ENCODE data around the genes PTPRT and GDAP1L1.

DNA sequence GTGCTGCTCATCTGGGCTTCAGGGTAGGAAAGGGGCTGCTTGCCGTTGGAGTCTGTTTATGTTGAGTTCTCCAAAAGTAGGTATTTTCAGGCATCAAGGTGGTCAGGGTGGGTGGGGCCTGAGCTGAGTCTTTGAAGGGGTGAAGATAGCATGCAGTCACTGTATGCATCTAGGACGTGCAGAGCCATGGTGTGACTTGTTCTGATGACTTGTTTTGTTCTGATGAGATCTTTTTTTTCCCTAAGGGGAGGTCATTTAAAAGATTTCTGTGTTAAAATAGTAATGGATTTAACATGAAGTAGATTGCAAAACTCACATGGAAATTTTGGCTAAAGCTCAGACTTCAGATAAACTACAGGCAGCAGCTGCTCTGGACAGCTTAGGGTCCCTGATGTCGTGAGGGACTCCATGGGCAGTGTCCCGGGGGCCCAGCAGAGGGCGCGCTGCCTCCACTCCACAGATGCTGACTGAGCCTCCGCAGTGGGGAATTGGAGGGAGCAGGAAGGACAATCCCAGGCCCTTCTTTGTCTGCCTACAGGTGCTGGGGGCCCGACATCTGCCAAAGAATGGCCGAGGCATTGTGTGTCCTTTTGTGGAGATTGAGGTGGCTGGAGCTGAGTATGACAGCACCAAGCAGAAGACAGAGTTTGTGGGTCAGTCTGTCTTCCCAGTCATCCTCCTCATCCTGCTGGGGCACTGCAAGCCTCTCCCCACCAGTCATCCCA is 35.7 kb downstream of the PLCG1 start:
- PRO-cap = no peak

DNA sequence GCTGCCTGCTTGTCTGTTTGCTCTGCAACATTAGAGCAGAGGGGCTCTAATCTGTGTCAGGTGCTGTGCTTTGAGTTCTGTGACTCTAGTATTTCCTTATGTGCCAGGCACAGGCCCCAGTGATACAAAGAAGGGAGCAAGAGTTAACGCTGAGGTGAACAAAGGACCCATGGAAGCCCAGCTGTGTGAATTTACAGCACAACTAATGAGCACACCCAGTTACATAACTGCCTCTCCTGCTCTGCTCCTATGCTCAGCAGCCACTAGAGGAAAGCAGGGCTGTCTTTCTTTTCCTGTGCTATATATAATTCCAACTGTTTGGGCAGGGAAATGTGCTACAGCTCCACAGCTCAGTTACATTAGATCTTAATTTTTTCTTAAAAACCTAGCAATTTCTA is 72.2 kb downstream of the ZHX3 start:
- PRO-cap = unidirectional peak, plus-strand start at position 119 of the sequence

- PRO-cap = no peak
These were observed 84.2 kb upstream of the EMILIN3 start for GRCh38 chr20:41450883-41451151.

DNA sequence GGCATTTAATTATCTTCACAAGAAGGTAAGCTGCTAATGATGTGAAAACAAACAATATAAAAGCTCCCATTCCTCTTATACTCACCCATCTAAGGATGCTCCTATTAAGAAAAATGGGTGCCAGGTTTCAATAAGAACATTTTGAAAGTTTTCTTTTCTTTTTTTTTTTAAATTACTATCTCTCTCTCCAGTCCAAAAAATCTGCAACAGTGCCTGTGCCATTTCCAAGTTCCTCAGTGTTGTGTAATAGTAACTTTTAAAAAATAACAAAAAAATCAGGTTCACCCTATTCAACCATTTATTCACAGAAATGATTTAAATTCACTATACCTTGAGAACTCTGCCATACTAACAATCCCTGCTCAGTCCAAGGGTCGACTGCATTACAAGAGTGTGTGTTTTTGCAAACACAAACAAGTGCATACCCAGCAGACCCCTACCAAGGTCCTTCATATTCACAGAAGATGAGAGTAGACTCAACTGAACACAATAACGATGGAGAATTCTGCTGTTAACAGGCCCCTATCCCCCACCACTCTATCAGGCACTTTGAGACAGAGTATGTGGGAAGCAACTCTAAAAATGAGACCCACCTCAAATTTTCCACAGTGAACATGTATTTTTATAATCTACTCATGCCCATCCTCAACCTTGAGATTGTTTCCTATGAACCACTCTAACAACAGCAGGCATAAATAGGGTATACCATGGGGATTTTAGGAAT is 60.8 kb downstream of the CHD6 start:
- PRO-cap = no peak

GRCh38 chr20:41559519-41560174 is 58.5 kb downstream of the CHD6 start:
- PRO-cap = no peak

DNA sequence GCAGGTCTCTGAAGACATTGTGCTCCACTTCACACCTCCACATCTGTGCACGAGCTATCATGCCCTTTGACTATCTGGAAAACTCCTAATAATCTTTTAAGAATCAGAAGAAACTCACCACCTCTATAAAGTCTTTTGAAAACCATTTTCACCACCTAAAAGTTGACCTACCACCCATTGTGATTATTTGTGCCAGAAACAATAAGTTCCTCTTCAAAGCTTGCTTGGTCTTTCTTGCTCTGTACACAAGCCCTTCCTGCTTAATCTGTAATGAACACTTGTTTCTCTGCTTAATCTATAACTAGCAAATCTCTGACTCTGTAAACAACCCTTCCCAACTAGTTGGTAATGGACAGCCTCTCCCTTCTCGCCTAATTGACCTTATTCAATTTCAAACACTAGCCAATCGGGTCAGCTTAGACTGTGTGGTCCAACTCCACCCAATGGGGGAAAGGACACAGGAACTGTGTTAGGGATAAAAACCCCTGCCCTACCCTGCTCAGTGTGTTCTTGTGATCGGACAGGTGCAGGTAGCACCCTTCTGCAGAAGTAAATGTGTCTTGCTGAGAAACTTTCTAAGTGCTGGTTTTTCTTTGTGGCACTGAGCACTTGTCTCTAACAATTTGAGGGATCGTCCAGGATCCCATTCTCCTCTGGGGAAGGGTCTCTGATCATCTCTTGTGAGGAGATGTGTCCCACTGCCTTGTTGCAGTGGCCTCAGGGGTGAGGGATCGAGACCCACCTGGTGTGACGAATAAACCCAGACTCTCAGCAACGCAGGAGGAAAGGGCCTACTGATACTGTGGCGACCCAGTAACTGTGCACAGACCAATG is 23.6 kb downstream of the CHD6 start:
- PRO-cap = no peak

- PRO-cap = no peak
These were observed 97.3 kb upstream of the CHD6 start for GRCh38 chr20:41715431-41716013.

DNA sequence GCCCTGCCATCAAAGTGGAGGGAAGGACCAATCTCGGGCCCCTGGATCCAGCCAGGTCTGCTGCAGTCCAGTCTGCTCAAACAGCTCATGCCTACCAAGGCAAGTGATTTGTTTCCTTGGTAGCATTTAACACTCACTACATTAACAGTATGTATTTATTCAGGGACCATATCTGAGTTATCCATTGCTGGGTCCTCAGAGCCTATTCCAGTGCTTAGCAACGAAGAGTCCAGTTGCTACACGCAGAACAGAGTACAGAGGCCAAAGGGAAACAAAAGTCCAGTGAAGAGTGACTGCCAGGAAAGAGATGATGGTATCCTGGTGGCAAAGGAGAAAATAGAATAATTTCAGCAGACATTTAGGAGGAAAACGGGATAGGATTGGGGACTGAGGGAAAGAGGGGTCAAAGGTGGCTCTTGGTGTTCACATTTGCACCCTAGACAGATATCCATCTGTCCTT is 352.2 kb downstream of the PTPRT start:
- PRO-cap = no peak

GRCh38 chr20:43062271-43062658 is 127.4 kb downstream of the PTPRT start:
- PRO-cap = no peak

DNA sequence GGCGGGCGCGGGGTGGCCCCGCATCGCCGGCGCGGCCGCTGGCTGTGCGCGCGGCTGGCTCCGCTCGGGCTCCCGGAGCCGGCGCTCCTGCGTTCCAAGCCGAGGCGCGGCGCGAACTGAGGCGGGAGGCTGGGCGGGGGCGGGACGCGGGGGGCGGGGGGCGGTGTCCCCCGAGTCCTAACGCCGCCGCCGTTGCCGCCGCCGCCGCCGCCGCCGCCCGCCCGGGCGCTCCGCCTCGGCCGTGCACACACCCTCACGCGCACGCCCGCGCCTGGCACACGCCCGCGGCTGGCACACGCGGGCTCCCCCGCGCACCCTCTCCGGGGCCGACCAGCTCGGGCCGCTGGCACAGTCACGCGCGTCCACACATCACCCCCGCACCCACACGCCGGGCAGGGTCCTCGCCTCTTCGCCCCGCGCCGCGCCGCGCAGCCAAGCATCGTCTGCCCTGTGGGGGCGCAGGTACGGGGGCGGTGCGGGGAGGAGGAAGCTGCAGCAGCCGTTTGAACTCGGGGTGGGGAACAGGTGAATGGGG is at the start of gene PTPRT:
Gene PTPRT (minus strand): TSS at position 118 of the 535 bp plus-strand sequence.
- PRO-cap = no peak

- PRO-cap = no peak
These were observed 1.9 kb downstream of the SRSF6 start for GRCh38 chr20:43459553-43459980.

GRCh38 chr20:43579711-43580710 is 10.7 kb upstream of the IFT52 start:
- PRO-cap = no peak

- PRO-cap = no peak
These were observed 6.0 kb upstream of the IFT52 start for GRCh38 chr20:43584345-43585458.

DNA sequence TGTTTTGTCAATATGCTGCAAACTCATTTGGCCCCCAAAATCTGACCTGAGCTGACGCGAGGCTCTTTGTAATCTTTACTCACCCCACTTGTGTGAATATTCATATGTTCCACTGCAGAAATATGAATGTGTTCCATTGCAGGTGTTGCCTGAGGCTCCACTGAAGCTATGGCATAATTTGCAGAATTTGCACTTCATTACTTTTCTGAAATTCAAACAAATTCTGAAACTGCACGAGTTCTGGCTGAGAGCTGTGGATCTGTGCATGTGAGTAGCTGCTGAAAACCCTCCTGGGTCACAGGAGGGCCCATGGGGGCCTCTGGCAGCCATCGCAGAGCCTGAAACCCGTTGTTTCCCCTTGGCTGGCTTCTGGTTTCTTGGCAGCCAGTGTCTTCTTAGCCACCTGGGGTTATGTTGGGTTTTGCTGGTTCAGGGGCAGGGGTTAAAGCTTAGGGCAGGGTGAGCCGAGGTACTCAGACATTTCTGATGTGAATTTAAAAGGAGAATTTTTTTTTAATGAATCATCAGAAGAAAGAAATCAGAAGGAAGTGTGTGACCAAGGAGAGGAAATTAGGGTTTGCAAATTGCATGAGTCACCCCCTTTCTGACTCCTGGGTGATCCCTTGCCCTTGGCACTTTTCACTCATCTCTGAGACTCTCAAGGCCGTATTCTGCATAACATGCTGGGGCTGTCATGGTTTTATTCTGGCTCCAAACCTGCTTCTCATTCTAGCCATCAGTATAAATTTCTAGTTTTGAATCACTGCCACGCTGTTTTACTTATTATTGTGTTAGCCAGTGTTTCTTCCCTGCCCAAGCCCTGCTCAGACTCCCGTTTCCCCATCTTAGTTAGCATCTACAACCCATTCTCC is 40.6 kb downstream of the TOX2 start:
- PRO-cap = no peak

DNA sequence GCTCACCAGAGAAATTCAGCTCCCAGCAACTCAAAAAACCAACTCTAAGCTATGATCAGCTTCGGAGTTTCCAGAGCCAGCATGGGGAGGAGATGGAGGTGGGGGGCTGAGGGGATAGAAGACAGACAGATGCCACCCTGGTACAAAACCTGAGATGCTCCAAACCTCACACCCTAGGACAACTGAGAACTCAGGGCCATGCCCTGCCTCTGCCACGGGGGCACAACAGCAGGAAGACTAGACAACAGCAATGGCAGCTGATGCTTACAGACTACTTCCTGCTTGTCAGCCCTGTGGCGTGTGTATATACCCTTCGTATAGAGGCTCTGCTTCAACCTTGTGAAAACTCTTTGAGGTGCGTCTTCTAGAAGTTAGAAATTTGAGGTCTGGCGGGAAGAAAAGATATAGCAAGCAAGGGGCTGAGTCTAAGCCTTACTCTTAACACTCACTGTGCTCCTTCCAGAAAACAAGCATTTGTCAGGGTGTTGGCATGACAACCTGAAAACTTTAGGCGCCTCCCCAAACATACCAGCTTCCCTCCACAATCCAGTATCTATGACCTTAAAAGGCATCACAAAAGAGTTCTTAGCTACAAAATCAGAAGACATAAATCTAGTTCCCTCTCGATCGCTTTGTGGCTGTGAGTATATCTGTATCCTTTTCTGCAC is 33.4 kb downstream of the JPH2 start:
- PRO-cap = no peak

DNA sequence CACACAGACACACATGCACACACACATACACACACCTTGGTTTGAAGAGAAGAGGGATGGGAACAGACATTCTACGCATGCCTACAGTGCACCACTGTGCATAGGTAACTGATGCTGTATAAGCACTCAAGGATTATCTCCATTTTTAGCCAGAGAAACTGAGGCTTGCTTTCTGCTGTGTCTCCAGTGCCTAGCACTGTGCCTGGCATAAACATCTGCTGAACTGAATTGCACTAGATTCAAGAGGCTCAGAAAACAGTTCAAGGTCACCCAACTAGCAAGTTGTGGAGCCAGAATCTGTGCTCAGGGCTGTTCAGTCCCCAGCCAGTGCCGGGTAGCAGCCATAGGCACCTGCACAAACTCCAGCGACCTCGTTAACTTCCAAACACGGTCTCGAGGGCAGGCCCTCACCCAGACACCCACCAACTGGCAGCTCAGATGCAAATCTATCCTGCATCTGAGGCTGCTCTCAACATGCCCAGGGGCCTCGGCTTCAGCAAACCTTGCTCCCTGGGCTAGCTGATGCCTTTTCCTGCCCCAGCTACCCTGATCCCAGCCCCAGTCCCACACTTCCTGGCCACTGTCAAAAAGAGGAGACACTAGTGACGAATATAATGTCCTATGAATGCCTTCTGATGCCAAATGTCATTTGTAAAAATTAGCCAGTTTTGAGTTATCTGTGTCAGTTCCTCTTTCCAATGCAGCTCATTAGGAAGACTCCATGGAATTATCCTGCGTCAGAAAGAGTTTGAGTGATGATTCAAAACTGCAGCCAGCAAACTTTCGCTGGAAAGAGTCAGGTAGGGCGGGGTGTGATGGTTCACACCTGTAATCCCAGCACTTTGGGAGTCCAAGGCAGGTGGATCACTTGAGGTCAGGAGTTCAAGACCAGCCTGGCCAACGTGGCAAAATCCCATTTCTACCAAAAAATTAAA is 3.7 kb downstream of the JPH2 start:
- PRO-cap = no peak

DNA sequence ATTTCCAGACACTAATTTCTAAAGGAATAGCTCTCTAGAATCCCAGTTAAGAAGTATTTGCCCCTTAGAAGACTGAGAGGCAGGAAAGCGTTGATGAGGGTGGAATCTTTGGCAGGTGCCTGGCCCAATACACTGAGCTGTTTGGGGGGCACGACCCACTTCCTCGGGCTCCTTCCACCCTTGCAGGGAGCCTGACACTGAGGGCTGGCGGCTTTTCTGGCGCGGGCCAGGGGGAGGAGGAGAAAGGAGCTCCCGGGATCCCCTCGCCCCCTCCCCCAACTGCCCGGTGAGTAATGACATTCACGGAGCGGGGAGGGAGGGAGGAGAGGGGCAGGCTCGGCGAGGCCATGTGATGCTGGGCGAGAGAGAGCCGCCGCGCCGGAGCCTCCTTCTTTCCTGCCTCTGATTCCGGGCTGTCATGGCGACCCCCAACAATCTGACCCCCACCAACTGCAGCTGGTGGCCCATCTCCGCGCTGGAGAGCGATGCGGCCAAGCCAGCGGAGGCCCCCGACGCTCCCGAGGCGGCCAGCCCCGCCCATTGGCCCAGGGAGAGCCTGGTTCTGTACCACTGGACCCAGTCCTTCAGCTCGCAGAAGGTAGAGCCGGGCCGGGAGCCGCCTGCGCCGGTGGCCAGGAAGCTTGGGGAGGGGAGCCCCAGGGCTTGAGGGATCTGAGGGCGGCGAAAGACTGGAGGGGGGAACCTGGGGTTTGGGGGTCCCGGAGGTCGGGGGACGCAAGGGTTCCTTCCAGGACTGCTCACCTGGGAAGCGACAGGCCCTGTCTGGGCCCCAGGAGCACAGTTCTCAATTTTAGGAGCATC is at the start of gene GDAP1L1:
Gene GDAP1L1 (plus strand): TSS at position 392 of the 822 bp plus-strand sequence.
- PRO-cap = no peak

- PRO-cap = no peak
These were observed 43.5 kb upstream of the TTPAL start for GRCh38 chr20:44432056-44432600.

DNA sequence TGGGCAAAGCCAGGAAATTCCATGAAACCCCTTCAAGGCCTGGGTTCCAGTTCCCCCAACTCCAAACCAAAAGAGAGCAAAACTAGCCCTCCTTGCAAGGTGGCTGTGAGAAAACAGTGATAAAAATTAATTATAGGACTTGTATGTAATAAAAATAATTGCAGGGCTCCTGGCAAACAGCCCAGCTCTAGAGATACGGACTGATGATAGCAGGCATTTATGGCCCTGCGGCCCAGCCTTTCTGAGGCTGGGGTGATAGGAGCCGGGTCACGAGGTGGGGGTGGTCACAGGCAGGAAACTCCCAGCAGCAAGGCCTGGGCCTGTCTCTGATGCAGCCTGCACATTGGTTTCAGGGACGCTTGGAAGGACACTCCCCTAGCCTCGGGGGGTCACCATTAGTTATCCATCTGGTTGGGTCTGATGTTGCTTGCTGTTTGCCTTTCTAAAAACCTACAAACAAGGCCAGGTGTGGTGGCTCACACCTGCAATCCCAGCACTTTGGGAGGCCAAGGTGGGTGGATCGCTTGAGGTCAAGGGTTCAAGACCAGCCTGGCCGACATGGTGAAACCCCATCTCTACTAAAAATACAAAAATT is 18.6 kb upstream of the TTPAL start:
- PRO-cap = no peak

DNA sequence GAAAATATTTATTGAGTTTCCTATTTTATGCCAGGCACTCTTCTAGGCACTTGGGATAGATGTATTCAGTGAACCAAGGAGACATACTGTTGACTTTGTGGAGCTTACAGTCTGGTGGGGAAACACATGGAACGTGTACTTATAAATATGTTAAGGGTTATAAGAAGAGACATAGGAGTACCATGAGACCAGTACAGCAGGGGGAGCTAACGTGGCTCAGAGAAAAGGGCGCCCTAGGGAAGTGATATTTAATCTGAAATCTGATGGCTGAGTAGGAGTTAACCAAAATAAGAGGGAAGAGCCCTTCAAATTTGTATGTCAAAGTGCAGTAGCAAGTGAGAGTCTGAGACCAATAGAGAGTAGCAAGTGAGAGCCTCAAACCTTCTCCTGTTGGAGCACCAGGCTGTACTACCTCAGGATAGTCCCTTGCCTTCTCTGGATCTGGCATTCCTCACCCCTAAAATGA is 6.1 kb upstream of the PKIG start:
- PRO-cap = unidirectional peak, plus-strand start at position 316 of the sequence

Data from REH cell (cell line).